ENCODE results near the gene HPGD.

DNA sequence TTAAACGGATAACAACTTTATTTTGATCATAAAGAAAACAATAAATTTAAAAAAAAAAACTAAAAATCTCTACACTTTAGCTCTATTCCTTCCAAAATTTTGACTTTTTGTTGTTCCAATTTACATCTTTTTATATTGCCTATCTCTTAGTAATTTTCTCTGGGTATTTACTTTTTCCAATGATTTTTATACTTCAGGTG is 463.3 kb upstream of the GALNT7 start:
- PRO-cap, 4 experiments = no peak in any of the 4 experiments
- RAMPAGE, long total RNA, 4 experiments = no peak in any of the 4 experiments

GRCh38 chr4:172963613-172964006 is 205.0 kb upstream of the GALNT7 start:
- PRO-cap, 4 experiments = no peak in any of the 4 experiments
- RAMPAGE, long total RNA, 4 experiments = no peak in any of the 4 experiments

- PRO-cap, 4 experiments = peak in 1 of 4 experiments; most common plus-strand start chr4:173058593 (in 1)
- RAMPAGE, long total RNA, 4 experiments = no peak in any of the 4 experiments
Measured at GRCh38 chr4:173058362-173058650, 110.3 kb upstream of the GALNT7 start.

DNA sequence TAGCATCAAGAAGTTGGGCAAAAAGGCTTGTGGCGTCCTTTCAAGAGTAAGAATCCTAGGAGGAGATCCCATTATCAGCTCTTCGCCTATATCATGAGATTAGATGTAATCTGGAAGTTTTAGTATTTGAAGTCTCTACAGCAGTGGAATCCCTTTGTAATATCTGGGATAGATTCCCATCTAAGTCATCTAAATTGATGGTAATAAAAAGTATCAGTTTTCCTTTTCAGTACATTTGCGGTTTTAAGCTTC is 1.7 kb downstream of the GALNT7 start:
- PRO-cap, 4 experiments = no peak in any of the 4 experiments
- RAMPAGE, long total RNA, 4 experiments = no peak in any of the 4 experiments

GRCh38 chr4:173181766-173182089 is 13.1 kb downstream of the GALNT7 start:
- PRO-cap, 4 experiments = no peak in any of the 4 experiments
- RAMPAGE, long total RNA, 4 experiments = no peak in any of the 4 experiments

- PRO-cap, 4 experiments = no peak in any of the 4 experiments
- RAMPAGE, long total RNA, 4 experiments = start-site peak on the minus strand in 3 of 4 experiments, at chr4:173332828-173332996 at its widest, 150 to 542 reads per replicate
Measured at GRCh38 chr4:173332606-173333261, 1.4 kb downstream of the HMGB2 start.

GRCh38 chr4:173526738-173527971 is 2.9 kb downstream of the HAND2 start:
- PRO-cap, 4 experiments = peak in 1 of 4 experiments; most common plus-strand start chr4:173527171 (in 1); most common minus-strand start chr4:173527223 (in 1)
- RAMPAGE, long total RNA, 4 experiments = no peak in any of the 4 experiments

GRCh38 chr4:173532606-173533021 is 2.6 kb upstream of the HAND2 start:
- PRO-cap, 4 experiments = no peak in any of the 4 experiments
- RAMPAGE, long total RNA, 4 experiments = no peak in any of the 4 experiments

DNA sequence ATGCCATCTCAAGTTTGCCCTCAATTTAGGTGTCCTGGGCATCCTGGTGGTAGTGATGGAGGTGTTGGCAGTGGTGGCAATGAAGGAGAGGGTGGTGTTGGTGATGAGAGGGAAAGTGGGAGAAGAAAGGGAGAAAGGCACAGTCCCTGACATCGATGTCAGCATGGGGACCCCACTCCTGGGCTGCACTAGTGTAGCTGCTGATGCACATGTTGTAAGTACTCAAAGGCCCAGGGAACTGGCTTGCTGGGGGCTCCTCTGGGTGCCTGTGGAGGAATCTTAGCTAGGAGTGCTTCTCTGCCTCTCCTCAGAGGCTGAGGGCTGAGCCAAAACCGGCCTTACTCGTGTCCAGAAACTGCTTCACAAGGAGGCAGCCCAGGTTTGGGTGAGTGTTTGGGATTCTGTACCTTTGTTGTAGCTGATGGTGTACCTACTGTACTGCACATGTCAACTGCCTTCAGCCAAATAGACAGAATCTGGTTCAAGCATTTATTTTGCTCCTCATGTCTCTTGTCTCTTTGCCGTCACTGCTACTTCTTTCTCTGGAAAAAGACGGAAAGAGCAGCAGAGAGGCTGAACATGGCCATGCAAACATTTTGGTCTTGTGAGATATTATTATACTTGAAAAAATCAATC is 3.1 kb upstream of the HAND2 start:
- PRO-cap, 4 experiments = no peak in any of the 4 experiments
- RAMPAGE, long total RNA, 4 experiments = no peak in any of the 4 experiments

DNA sequence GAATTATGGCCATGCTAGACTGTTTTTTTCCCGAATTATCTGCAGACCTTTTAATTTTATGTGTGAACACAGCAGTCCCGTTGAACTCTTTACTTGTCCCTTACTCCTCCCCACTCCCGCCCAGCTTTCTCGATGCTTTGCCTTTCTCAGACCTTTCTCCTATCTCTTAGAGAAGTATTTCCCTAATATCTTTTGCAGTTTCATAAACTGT is 785 bp downstream of the CEP44 start:
- PRO-cap, 4 experiments = peak in 1 of 4 experiments; most common minus-strand start position 91 of the sequence (in 1)
- RAMPAGE, long total RNA, 4 experiments = no peak in any of the 4 experiments

- PRO-cap, 4 experiments = peak in 4 of 4 experiments; most common plus-strand start chr4:174522650 (in 2); most common minus-strand start chr4:174522317 (in 3)
- RAMPAGE, long total RNA, 4 experiments = start-site peak on the plus strand in 2 of 4 experiments, at chr4:174522584-174522650 at its widest, 14 reads per replicate; start-site peak on the minus strand in 4 of 4 experiments, at chr4:174522283-174522540 at its widest, 24 to 592 reads per replicate
Measured at GRCh38 chr4:174522217-174523003, at the start of gene HPGD. Gene HPGD (minus strand): TSS chr4:174522488.

- PRO-cap, 4 experiments = no peak in any of the 4 experiments
- RAMPAGE, long total RNA, 4 experiments = no peak in any of the 4 experiments
Measured at GRCh38 chr4:175671625-175672046, 140.4 kb downstream of the GPM6A start.

DNA sequence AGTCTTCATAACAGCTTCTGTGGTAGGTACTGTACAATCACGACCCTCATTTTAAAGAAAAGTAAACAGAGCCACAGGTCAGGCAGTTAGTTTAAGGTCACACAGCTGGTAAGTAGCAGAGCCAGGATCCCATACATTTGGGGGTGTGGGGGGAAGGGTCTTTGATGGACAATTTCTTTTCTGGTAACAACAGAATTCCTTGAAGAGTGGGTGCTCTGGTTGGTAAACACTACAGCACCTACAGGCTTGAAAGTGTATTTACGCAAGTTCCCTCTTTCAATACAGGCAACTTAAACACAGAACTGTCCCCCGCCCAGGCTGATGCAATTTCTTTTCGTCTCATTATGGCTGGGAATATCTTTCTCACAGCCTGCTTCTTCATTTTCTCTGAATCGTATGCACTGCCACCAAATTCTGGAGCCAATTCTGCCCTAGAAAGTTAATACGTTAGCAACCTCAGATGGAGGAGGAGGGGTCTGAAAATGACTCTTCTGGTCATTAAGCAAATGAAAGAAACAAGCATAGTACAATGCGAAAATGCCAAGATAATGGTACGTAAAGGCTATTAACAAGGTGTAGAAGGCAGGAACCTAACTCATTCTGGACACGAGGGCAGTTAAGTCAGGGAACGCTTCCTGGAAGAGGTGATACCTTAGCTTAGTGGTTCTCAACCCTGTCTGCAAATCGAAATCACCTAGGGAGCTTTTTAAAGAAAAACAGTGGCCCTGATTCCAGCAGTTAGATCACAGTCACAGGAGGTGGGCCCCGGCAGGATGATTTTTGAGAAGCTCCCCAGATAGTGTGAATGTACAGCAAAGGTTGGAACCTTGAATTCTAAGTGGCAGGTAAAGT is 1.1 kb downstream of the AGA start:
- PRO-cap, 4 experiments = peak in 1 of 4 experiments; most common plus-strand start position 293 of the sequence (in 1)
- RAMPAGE, long total RNA, 4 experiments = no peak in any of the 4 experiments

DNA sequence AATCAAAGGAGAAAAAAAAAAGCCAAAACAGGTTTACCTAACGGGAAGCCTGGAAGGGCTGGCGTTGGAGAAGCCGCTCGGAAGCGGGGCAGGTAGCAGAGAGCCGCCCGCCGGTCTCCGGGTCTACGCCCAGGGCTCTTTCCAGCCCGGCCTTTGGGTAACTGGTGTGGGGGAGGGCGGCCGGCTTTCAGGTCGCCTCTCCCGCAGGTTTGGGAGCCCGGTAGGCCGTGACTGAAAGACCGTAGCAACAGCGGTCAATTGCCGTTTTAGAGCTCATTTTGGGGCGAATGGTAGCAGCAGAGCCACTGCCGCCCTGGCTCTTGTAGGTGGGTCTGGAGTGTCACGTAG is 2185.4 kb upstream of the TENM3 start:
- PRO-cap, 4 experiments = no peak in any of the 4 experiments
- RAMPAGE, long total RNA, 4 experiments = no peak in any of the 4 experiments

- PRO-cap, 4 experiments = no peak in any of the 4 experiments
- RAMPAGE, long total RNA, 4 experiments = no peak in any of the 4 experiments
Measured at GRCh38 chr4:180059531-180060039, 2183.6 kb upstream of the TENM3 start.

DNA sequence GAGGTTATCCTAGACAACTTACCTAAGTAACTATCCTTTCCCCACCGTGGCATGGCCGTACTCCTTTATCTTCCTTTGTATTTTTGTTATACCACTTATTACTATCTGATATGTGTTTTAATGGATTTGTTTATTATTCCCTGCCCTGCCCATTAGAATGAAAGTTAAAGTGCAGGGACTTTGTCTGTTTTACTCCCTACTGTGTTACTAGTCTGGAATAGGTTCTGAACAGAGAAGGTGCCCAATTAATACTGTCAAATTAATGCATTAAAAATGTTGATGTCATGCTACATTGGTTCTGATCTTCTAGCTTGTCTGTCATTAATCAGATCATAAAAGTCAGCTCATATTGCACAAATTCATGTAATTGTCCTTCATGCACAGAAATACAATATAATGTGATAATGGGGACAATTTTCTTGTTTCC is 1839.8 kb upstream of the TENM3 start:
- PRO-cap, 4 experiments = no peak in any of the 4 experiments
- RAMPAGE, long total RNA, 4 experiments = no peak in any of the 4 experiments

DNA sequence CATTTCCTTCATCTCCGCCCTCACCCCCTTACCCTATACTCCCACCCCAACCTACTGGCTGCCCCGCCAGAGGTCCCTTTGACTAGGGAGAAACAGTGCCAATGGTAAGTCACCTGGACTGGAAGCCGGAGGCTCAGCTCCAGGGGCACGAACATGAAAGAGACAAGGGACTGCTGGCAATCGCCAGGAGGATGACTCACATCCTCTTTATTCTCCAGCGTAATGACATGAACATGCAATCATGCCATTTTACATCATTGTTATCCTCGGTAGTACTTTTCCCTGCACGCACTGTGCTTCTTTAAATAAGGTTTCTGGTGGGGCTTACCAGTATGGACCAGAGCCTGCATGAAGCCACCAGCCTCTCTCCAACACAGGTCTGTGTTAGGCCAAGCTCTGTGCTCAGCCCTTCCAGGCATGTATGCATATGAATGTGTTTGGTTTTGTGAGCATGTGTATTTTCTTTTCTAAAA is 694.0 kb upstream of the TENM3 start:
- PRO-cap, 4 experiments = no peak in any of the 4 experiments
- RAMPAGE, long total RNA, 4 experiments = no peak in any of the 4 experiments

DNA sequence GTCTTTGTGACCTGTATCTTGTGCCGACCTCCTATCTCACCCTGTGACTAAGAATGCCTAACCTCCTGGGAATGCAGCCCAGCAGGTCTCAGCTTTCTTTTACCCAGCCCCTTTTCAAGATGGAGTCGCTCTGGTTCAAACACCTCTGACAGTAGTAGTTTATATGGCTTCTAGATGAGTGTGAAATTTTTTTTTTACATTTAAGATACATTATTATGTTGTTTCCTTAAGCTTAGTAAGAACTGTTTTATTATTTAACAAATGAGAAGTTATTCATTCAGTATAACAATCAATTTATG is 514.5 kb upstream of the TENM3 start:
- PRO-cap, 4 experiments = no peak in any of the 4 experiments
- RAMPAGE, long total RNA, 4 experiments = no peak in any of the 4 experiments

DNA sequence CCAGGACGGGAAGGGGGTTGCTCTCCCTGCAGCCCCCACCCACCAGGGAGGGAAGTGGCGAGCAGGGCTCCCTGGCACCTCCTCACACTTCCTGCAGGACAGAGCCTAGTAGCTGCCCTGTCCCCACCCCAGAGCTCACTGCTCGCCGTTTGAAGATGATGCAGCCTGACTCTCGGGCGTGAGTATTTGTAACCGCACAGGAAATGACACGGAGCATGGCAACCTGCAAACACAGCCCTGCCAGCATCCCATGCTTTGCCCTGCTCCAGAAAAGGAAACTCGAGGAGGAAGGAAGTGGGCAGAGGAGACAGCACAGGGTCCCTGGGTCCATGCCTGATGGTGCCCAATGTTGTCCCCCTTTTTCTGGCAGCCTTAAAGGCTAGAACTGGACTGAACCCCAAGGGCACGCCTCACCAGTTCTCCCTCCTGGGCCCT is 108.0 kb downstream of the DCTD start:
- PRO-cap, 4 experiments = no peak in any of the 4 experiments
- RAMPAGE, long total RNA, 4 experiments = no peak in any of the 4 experiments

- PRO-cap, 4 experiments = no peak in any of the 4 experiments
- RAMPAGE, long total RNA, 4 experiments = no peak in any of the 4 experiments
Measured at GRCh38 chr4:182975556-182976266, 58.5 kb upstream of the DCTD start.